ENCODE measurements around the genes IP6K1, SEMA3F and LSMEM2.

DNA sequence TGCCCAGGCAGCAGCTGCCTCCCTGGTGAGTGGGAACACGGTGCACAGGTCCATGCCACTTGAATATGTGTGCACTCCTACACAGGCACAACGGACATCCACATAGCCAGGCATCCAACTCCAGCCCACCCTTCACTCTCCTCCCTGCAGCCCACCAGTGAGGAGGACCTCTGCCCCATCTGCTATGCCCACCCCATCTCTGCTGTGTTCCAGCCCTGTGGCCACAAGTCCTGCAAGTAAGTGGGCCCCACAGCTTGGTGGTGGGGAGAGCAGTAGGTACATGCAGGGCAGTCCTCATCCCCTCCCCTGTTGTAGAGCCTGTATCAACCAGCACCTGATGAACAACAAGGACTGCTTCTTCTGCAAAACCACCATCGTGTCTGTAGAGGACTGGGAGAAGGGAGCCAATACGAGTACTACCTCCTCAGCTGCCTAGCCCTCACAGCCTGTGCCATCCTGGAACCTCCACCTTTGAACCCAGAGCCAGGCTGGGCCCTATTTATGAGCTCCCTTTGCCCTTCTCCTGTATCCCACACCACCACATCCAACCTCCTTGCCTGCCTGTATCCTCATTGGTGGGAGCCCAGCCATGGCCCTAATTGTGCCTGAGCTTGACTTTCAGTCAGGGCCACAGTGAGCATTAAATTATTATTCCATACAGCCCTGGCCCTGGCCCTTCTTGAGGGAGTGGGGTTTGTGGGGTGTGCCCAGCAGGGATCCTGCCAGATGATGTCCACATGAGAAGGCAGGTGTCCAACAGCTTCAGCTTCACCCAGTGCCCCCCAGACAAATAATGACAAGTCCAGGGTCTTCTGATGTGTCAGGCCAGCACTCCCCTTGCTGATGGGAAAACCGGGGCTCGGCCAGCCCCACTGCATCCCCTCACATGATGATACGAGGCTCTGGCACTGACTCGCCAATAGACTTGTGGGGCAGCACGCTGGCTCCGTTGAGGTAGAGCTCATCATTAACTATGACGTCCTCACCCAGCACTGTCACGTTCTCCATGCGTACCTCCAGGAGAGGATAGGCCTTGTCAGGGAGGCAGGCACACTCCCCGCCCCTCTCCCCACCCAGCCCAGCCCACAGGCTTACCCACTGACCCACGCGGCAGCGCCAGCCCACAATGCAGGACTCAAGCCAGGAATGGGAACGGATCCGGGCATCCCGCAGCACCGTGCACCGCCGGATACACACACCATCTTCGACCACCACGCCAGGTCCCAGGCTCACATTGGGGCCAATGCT lies 1.8 kb upstream of the AMIGO3 start:
- PRO-cap, 3 experiments, result no peak in any of the 3 experiments
- RAMPAGE, long total RNA, result no peak

DNA sequence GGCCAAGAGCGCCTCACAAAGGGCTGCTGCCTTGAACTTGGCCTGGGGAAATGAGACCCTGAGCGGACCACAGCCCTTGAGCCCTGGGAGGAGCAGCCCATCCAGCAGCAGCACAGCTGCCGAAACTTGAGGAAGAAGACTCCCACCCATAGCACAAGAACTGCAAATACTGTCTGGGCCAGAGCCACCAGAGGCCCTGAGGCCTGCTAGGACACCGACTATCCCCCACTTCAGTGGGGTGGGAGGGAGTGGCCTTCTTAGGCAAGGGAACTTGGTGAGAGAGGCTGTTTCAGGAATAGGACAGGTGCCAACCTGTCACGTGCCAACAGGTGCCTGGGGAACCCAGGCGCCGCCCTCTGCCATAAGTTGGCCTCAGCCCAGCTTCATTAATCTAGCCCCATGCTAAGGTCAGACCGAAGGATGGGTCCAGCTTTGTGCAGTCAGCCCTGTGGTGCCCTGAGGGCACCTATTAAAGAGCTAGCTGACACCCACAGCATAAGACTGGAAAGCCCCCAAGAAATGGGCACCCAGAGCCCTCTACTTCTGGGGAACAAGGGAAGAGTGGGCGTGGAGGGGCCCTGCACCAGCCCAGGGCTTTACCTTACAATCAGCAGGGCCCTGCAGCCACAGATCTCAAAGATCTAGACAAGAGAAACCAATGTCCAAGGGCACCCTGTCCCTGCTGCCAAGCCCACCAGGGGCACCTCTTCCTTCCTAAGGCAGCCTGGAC lies 2.6 kb upstream of the GMPPB start:
- PRO-cap, 3 experiments, result no peak in any of the 3 experiments
- RAMPAGE, long total RNA, result no peak

DNA sequence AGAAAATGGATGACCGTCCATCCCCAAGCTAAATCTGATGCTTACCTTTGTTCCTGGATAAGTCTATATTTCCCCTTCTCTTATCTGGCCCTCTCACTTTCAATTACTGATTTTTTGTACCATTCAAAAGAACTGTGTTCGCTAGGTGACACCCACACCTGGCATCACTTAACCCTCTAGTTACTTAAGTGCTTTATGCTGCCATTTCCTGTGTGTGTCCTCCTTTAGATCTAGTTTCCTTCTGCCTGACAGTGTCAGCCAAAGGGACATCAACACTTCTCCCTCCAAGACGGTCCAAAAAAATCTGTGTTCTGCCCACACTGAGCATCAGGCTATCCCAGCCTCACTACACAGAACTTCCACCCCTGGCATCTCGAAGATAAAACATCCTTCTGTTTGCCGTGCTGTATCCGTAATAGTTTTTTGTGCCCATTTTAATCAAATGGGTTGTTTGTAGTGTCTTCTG lies 14.9 kb upstream of the GMPPB start:
- PRO-cap, 3 experiments, result no peak in any of the 3 experiments
- RAMPAGE, long total RNA, result no peak

- PRO-cap, 3 experiments, result no peak in any of the 3 experiments
- RAMPAGE, long total RNA, result no peak
Measured at GRCh38 chr3:49781165-49781773, 5.1 kb downstream of the IP6K1 start.

DNA sequence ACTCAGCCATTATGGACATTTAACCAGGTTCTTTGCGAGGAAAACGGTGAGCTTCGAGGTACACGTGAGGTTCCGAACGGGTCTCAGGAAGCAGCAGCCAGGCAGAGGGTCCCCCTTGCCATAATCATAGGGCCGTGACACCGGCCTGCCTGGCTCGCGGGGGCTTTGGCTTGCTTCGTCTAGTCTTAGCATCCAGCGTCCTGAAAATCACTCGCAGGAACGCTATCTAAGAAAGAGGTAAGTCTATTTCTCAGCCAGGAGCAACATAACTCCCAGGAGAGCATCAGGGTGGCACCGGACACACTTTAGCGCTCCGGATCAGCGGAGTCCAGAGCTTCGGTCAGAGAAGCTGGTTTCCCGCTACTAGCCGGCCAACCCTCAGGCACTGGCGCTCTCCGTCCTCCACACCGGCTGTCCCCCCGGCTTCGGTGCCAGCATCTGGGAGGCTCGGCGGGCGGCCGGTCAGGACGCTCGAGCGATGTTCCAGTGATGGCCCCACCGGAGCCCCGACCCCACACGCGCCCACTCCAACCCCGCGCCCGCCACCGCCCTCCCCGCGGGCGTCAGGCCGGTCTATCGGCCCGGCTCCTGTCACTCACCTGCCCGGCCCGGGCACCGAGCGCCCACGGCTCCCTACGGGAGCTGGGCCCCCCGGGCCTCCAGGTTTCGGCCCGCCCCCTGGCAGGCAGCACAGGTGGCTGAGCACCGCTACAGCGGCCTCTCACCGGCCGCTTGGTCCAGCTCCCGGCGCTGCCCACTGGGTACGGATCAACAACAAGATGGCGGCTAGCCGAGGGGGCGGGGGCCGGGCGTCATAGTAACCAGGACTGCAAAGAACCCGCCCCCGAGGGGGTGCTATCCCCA lies at the start of gene IP6K1:
IP6K1 (minus strand) TSS at position 788 of the 864 bp plus-strand sequence.
- PRO-cap, 3 experiments, result peak in 3 of 3 experiments; most common plus-strand start position 331 of the sequence (in 1); most common minus-strand start position 759 of the sequence (in 2)
- RAMPAGE, long total RNA, result no peak

DNA sequence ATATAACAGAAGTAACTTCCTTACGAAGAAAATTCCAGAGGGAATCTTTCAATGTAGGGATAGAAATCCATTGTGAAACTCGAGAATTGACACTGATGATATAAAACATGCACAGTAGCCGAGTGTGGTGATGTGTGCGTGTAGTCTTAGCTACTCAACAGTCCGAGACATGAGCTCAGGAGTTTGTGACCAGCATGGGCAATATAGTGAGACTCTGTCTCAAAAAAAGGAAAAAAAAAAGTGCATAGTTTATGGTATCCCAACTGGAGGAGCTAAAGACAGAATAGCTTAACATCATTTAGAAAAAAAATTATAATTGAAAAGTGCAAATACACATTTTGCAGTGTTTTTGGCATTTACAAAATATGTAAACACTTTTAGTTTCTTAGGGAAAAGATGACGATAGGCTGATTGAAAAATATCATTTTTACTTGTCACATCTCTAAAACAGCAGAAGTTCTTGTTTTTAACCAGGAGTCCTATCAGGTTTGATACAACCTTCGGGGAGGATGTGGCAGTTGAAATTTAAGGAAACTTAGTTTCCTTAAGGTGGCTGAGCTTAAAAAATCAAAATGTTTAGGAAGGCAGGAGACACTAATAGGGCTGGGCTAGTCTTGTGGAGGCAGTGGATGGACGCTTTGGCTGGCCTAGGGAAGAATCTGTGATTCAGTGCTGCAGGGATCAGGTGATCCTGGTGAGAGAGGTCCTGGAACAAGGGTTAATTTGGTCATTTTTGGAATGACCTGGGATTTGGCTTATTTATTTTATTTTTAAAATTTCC lies 43.5 kb downstream of the RBM6 start:
- PRO-cap, 3 experiments, result no peak in any of the 3 experiments
- RAMPAGE, long total RNA, result no peak

DNA sequence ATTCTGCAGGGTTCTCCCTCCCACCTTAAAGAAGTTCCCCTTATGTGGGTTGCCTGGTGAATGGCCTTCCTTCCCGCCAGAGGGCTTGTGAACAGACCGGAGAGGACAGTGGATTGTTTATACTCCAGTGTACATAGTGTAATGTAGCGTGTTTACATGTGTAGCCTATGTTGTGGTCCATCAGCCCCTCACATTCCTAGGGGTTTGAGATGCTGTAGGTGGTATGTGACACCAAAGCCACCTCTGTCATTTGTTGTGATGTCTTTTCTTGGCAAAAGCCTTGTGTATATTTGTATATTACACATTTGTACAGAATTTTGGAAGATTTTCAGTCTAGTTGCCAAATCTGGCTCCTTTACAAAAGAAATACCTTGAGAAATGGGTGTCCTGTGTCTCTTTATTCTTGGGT lies 29.9 kb downstream of the RBM5 start:
- PRO-cap, 3 experiments, result no peak in any of the 3 experiments
- RAMPAGE, long total RNA, result no peak

- PRO-cap, 3 experiments, result no peak in any of the 3 experiments
- RAMPAGE, long total RNA, result no peak
Measured at GRCh38 chr3:50121980-50122645, 33.0 kb upstream of the SEMA3F start.

DNA sequence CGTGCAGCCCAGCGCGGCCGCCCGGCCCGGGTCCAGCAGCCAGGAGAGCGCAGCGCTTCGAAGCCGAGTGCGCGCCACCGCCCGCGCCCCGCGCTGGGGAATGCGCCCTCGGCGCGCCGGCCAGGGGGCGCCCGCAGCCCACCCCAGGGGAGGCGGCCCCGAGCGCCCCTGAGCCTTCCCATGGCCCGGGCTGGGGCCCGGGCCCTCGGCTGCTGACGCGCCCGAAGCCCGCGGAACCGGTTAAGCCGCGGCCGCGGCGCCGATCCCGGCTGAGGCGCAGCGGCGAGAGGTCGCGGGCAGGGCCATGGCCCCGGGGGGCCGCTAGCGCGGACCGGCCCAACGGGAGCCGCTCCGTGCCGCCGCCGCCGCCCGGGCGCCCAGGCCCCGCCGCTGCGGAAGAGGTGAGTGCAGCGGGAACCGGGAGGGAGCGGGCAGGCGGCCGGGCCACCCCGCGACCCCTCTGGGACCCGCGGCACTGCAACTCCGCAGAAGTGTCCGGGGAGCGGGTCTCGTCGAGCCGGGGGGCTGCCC lies at the start of gene SEMA3F:
SEMA3F (plus strand) TSS at position 161 of the 531 bp plus-strand sequence.
- PRO-cap, 3 experiments, result no peak in any of the 3 experiments
- RAMPAGE, long total RNA, result no peak

DNA sequence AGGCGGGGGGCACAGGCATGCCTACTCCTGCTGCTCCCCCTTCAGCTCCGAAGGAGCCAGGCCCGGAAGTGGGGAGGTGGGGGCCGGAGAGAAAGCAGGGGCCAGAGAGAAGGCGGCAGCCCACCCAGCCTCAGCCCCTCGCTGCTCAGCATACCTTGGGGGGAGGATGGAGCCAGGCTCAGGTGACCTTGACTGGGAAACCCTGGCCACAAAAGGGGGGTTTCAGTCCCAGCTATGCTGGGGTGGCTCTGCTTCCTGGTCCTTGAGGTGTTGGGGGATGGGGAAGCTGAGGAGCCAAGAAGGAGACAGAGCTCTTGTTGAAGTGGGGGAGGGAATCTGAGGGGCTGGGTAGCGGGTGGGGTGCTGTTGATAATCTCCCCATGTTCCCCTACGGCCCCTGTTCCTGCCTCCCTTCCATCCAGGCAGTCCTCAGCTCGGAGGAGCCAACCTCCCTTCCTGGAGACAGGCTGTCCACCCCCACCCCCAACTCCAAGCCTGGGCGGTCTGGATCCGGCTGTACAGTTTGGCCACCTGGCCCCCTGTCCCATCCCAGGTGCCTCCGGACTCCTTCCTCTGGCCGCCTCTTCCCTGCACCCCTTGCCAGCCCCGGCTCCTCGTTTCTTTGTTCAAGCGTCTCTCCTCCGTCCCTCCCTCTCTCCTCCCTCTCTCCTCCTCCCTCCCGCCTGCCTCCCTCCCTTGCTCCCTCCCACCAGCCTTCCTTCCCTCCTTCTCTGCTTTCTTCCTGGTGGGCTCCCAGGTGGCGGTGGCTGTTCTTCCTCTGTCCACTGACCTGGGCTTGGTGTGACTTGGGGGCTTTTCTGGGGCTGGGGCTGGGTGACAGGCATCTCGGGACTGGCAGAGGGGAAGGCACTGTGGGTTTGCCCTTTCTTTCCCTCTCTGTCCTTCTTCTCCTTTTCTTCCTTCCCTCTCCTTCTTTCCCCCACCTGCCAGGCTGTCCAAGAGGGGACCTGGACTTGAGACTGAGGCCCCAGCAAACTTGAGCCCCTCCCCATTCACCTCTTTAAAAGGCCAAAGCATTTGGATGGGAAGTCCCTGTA lies 1.9 kb downstream of the SEMA3F start:
- PRO-cap, 3 experiments, result no peak in any of the 3 experiments
- RAMPAGE, long total RNA, result no peak

DNA sequence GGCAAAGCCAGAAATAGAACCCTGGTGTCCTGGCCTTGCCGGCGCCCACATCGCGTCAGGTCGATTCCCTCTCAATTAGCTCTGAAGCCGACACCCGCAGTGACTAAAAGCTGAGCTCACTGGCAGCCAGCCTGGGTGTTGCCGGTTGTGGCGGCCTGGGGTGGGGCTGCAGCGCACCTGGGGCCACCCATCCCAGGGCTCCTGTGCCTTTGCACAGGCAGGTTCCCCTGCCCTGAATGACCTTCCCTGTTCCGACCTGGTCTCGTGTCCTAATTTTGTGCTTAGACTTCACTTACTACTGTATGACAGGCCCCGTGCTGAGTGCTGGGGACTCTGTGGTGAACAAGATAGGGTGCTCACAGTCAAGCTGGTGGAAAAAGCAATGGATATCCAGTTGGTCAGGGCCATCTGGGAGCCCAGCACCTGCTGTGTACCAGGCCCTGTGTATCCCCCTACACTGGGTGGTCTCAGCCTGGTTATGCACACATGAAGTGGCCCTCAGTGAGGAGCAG lies 6.3 kb downstream of the SEMA3F start:
- PRO-cap, 3 experiments, result peak in 2 of 3 experiments; most common minus-strand start position 83 of the sequence (in 2)
- RAMPAGE, long total RNA, result no peak

DNA sequence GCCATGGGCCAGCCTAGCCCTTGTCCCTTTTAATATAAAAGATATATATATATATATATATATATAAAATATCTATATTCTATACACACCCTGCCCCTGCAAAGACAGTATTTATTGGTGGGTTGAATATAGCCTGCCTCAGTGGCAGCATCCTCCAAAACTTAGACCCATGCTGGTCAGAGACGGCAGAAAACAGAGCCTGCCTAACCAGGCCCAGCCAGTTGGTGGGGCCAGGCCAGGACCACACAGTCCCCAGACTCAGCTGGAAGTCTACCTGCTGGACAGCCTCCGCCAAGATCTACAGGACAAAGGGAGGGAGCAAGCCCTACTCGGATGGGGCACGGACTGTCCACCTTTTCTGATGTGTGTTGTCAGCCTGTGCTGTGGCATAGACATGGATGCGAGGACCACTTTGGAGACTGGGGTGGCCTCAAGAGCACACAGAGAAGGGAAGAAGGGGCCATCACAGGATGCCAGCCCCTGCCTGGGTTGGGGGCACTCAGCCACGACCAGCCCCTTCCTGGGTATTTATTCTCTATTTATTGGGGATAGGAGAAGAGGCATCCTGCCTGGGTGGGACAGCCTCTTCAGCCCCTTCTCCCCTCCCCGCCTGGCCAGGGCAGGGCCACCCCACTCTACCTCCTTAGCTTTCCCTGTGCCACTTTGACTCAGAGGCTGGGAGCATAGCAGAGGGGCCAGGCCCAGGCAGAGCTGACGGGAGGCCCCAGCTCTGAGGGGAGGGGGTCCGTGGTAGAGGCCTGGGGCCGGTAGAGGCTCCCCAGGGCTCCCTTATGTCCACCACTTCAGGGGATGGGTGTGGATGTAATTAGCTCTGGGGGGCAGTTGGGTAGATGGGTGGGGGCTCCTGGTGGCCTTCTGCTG lies 3.0 kb upstream of the GNAT1 start:
- PRO-cap, 3 experiments, result no peak in any of the 3 experiments
- RAMPAGE, long total RNA, result no peak

DNA sequence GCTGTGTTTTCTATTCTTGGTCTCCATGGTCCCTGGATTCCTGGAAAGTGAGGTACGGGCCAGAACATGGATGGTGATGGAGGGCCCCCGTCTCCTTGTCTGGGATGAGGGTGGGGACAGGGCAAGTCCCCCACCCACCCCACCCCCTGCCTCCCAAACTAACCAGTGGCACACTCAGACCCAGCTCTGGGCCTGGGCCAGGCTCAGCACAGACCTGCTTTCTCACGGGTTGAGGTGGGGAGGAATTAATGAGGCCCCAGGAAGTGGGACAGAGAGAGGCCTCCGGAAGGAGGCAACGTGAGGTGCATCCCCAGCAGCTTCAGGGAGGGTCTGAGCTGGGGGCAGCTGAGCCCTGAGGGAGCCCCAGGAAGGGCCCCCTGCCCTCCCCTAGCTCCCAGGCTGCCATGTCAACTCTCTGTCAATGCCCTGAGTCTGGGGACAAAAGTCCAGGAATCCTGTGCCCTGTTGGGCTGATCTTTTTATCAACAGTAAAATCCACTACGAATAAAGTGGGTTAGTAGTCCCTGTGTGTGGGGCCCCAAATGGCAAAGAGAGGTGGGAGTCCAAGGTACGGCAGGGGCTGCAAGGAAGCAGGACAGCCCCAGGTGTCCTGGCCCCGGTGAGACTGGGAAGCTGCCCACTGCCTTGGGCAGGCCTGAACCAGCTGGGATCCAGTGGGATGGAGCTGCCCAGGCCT lies 14.9 kb upstream of the GNAI2 start:
- PRO-cap, 3 experiments, result no peak in any of the 3 experiments
- RAMPAGE, long total RNA, result no peak

- PRO-cap, 3 experiments, result no peak in any of the 3 experiments
- RAMPAGE, long total RNA, result no peak
Measured at GRCh38 chr3:50244784-50245055, 8.7 kb downstream of the GNAI2 start.

- PRO-cap, 3 experiments, result no peak in any of the 3 experiments
- RAMPAGE, long total RNA, result no peak
Measured at GRCh38 chr3:50252277-50252691, 16.3 kb downstream of the GNAI2 start.

- PRO-cap, 3 experiments, result no peak in any of the 3 experiments
- RAMPAGE, long total RNA, result no peak
Measured at GRCh38 chr3:50257302-50258048, 11.5 kb upstream of the SEMA3B start.

DNA sequence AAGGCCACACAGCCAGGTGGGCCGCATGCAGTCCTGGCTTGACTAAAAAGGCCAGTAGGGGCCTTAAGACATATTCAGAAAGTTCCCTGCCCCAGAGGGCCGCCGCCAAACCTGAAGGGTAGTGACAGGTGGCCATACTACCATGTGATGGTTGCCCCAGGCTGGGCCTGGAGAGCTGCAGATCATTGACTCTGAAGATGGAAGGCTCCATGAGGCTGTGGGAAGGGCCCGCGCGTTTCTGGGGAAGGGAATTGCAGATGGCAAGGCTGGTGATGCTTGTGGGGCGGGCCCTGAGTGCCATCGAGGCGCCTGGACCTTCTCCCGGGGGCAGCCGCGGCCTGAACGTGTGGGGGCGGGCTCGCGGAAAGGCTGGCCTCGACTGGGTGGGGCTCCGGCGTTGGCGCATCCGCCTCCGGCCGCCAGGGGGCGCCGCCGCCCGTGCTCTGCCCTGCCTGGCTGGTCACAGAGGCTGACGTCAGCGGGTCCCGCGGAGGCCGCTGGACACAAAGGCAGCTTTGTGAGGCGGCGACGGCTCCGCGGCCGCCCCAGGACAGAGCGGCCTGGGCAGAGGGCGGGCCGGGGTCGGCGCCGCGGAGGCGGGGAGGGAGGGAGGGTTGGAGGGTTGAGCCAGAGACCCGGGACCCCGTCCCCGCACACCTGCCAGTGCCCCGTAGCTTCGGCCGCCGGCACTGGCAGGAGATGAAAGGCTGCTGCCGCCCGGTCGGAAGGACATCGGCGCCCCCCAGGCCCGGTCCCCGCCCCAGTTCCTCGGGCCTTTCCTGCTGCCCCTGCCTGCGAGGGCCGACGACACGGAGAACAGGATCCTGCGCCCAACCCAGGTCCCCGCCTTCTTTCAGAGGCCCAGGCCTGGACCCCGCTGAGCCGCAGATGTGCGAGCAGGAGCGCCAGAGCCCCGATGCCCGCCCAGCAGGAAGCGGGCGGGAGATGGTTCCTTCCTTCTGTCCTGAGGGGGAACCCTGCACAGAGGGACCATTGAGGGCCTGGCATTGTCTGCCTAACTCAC lies 8.9 kb upstream of the SEMA3B start:
- PRO-cap, 3 experiments, result peak in 2 of 3 experiments; most common plus-strand start position 345 of the sequence (in 1); most common minus-strand start position 335 of the sequence (in 1)
- RAMPAGE, long total RNA, result no peak

GRCh38 chr3:50260749-50261158 lies 8.2 kb upstream of the SEMA3B start:
- PRO-cap, 3 experiments, result no peak in any of the 3 experiments
- RAMPAGE, long total RNA, result no peak

- PRO-cap, 3 experiments, result peak in 2 of 3 experiments; most common plus-strand start chr3:50265098 (in 2); most common minus-strand start chr3:50264719 (in 1)
- RAMPAGE, long total RNA, result no peak
Measured at GRCh38 chr3:50264248-50265456, 4.3 kb upstream of the SEMA3B start.

GRCh38 chr3:50278619-50279290 lies at the start of gene LSMEM2:
TSS of gene LSMEM2 (plus strand) at chr3:50279087.
- PRO-cap, 3 experiments, result no peak in any of the 3 experiments
- RAMPAGE, long total RNA, result no peak

Data from cerebellum (tissue), 5 donors.